ENCODE measurements around a stretch of chr21.

GRCh38 chr21:34542911-34543204 is 30.8 kb upstream of the KCNE1 start:
- RRBS, result no CpG with 5 or more reads among the region's 1 CpG

DNA sequence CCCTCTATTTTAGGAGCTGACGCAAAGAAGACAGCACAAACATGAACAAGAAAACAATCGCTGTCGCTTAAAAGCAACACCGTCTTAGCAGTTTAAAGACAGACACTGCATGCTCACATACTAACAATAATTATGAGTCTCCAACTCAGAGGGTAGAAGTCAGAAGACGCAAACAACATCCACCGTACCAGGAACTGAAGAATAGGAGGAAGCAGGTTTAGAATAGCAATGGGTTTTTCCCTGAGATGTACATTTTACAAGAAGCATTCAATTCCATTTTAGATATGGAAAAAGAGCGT is 34.5 kb upstream of the KCNE1 start:
- RRBS, result no CpG with 5 or more reads among the region's 7 CpGs

DNA sequence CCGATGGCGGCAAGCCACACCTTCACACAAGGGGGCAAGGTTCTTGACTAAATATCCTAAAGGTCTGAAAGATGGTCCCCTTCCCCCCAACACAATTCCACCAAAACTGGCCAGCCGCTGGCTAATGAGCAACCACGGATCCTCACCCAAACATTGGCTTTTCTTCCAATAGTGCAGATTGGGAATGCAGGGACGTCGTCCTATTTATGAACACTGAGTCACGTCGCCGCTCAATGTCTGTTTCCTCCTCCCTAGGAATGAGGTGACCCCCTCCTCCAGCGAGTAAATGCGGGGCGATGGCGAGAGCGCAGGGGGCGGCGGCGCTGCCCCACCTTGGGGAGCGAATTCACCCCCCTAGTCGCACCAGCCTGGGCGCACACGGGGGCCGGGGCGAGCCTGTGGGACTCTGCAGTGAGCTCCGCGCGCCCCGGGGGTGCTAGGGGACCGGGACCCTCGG is 753 bp downstream of the RCAN1 start:
- RRBS, result 2% methylated on average over 8 of the region's 29 CpGs

- RRBS, result no CpG with 5 or more reads among the region's 5 CpGs
Measured at GRCh38 chr21:34691346-34691897, 22.6 kb downstream of the CLIC6 start.

DNA sequence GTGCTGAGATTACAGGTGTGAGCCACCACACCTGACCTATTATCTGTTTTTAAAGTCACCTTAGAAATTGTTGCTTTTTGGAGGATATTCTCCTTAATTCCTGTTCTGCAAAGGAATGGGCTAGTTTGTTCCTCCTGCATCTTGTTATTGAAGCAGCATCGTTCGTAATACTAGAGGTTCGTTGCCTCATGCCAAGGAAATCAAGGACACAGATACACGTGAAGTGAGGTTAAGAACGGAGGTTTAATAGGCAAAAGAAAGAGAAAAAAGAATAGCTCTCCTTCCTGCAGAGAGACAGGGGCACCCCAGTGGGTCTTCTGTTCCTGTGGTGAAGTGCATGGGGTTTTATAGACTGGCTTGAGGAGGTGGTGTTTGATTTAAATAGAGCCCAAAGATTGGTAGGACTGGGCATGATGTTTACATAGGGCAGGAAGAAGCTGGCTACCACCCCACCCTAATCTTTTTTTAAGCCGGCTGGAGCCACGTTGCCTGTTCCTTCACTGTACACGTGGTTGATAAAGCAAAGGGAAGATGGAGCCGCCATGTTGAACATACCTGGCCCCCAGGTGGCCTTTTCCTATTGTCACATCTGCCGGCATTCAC is 30.8 kb downstream of the CLIC6 start:
- RRBS, result no CpG with 5 or more reads among the region's 10 CpGs

GRCh38 chr21:34794457-34794788 is 125.6 kb downstream of the CLIC6 start:
- RRBS, result no CpG with 5 or more reads among the region's 3 CpGs

GRCh38 chr21:34794789-34795449 is 126.1 kb downstream of the CLIC6 start:
- RRBS, result no CpG with 5 or more reads among the region's 11 CpGs

DNA sequence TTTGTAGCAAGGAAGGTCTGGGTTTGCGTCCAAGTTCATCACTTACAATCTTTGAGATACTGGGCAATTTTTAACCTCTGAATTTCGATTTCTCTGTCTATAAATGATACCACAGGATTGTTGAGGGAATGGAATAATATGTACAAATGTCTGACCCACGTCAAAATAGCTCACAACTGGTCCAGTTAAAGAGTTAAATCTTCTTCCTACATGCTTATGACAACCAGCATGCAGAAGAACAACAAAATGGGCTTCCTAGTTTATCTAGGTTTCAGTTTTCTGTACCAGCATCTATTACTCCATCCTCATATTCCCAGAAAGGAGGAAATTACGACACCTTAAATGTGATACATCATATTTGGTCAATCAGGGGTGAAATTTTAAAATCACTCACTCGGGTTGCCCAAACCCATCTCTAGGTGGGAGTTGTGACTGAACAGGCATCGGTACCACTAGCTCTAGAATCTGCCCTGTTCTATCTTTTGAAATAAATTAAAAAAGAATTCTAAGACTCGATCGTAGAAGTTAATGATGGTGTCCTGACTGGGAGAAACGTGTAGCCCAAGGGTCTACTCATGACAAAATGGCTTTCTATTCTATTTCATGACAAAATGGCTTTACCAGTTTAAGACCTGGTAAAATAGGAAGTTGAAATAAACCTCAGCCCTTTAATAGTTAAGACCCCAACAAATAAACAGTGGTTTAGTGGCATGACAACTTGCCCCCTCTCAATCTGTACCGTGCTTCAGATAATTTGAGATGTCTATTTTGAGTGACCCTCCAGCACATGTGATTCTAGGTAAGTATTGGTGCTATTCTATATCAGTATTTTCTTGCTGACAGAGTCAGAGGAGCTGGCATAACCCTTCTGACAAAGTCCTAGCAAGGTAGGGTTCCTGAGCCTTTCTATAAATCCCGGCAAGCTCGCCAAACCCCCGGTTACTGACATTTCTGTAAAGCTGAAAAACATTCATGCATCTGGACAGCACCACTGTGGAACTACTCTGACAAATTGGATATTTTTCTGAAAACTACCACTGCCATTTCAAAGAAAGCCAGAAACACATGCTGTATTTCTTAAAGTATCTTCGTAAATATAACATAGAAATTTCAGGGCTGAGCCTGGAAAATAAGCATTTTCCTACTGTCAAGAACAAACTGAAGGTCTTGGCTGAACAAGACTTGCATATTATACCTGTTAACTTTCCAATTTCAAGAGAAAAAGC is 162.2 kb downstream of the CLIC6 start:
- RRBS, result no CpG with 5 or more reads among the region's 14 CpGs

DNA sequence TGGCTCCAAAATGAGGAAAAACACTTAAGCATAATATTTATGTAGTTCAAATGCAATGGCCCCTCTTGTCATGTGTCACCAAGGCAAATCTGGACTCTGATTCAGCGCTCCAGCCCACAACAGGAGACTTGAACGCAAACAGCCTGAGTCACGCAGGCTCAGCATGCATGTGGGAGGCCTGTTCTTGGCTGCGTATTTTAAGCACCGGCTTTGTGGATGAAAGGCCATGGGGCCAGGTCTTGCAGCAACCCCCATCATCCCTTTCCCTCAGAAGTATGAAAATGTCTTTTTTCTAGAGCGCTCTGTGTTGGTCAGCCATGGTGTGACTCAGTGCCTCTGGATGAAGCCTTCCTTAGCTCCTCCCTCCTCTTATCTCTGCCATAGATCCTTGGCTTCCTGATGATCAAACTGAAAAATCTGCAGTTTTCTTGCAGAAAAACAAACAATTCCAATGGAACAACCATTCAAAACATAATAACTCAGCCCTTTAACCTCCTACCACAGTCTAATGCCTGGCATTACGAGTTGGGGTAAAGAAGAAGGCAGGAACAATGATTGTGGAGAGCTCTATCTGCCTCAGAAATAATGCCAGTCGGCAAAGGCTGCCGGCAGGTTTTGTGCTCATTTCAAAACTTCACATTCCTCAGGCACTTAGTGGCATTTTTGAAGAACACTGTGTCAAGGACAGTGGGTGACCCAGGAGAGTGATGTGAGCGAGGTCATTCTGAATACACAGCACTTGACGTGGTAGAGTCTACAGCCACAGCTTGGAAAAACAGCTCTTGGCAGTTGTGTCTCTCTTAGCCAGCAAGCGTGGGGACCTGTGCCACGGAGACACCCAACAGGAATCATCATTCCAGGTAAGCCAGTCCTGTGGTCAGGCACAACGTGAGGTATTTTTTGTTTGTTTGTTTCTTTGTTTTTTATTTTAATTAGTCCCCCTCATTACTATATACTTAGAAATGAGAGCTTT is 167.6 kb downstream of the CLIC6 start:
- RRBS, result no CpG with 5 or more reads among the region's 14 CpGs

DNA sequence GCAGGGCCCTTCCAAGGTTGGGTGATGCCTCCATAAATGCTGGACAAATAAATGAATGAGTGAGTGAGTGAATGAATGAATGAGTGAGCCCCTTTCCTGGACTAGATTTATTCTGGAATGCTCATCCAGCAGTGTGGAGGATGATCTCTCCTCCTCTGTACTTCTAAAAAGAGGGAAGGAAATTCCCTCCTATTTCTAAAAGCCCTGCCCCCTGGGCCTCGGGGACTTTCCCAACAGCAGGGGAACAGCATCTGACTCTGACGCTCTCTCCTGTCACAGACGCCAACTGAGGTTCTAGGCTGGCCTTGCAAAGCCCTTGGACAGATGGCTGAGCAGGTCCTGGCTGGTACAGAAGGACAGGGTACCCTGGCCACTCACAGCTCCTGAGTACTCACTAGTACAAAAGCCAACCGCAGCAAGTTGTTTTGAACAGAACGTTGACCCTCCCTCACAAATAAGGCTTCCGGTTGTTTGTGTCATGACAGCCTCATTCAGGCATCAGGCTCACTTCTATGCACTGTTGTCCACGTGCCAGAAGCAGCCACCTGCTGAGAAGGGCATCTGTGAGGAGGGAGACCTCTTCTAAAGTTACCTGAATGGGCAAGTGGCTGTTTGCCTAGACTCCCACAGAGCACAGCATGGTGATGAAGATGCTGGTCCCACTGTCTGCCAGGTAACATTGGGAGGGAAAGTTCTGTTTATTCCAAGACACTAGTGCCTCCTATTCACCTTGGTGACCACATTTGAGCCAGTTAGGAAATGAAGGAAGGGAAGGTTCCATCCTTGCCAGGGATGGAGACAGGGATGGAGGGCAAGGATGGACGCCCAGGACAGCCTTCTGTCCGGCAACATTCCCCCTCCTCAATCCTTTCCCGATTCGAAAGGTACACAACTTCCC is 176.0 kb downstream of the CLIC6 start:
- RRBS, result no CpG with 5 or more reads among the region's 11 CpGs

DNA sequence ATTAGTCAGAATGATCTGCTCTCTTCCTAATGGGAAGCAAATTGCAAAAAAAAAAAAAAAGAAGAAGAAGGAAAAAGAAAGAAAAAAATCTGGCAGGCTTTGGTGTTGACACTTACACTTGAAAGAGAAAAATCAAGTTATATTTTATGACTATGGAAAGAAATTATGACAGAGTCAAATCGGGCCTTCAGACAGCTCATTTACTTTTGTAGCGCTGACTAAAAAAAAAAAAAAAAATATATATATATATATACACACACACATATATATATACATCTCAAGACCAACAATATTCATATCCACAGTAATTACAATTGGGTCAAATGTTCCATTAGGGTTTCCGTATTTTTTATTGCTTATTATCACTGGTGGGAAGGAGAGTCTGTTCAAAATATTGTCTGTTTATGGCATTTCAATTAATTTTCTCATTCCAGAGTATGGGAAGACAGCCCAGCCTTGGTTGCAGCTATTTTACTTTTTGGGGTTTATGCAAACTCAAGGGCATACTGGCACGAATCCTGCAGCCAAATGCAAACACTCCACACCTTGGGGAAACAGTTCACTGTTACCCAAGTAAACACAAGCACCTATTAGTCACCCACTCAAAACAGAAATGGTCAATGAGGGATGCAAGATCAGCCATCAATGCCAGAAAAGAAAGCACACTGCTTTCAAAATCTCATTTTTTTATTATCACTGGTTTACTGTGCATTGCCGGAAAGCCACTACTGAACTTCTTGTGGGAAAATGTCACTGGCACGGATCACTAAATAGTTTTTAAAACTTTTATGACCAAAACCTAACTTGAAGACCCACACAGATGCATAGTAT is 170.8 kb downstream of the RUNX1 start:
- RRBS, result no CpG with 5 or more reads among the region's 6 CpGs

DNA sequence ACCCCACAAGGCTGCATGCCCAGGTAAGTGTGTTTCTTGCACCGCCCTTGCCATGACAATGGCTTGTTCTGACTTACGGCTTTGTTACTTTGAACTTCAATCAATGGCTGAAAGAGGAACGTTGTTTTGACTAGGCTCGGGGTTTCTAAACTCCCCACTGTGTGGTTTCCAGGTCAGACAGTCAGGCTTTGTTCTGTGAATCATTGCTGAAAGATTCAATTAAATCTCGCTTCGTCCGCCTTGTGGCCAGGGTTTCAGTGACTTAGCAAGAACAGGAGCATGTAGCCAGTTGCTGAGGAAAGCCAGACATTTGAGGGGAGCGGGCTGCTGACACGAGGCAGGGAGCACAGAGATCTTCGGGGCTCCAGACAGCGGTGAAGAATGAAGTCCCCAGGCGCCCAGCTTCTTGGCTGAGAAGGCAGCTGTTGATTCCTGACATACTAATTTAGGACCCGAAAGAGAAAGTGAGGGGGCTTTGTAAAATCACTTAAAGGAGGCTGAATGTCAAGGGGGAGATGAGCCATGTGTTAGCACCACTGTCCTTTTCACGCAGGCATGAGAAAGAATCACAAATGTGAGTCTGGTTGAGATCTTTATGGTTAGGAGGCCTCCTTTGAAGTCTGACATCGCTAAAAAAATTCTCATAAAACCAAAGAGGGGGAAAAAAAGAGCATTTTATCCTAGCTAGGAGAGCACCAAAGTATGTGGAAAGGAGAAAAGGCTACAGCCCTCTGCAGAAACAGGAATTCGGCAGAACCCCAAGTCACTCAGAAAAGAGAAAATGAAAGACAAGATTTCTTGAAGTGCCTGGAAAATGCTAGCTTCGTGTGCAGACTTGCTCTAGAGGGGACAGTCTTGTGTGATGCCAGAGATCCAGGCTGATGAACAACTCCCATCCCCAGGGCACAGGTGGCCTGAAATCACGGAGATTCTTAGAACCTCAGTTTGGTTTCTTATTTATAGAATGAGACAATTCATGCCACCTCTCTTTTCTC is 61.8 kb downstream of the RUNX1 start:
- RRBS, result no CpG with 5 or more reads among the region's 18 CpGs

DNA sequence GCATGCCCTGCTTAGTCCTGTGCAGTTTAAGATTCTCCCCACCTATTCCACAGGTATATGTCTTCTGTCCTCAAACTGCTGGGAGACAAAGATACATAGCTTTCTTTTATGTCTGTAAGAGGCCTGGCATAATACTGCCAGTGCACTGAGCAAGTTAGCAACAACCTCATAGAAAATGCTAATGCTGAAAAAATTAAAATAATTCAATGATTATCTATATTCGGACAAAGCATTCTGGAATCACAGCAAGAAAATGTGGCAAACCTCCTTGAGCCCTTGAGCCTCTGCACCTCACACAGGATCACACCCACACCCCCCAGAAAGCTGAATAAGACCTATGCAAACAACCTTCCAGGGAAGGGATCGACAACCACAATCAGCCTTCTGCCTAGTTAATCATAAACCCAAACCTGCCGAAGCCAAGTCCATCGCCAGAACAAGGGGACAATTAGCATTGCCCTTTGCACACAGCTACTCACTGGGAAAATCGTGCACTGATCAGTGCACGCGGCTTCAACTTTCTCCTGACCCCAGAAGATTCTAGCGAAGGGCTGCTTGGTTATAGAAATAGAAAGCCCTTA is 29.7 kb downstream of the RUNX1 start:
- RRBS, result no CpG with 5 or more reads among the region's 8 CpGs

GRCh38 chr21:35026333-35027524 is 22.4 kb downstream of the RUNX1 start:
- RRBS, result no CpG with 5 or more reads among the region's 47 CpGs

DNA sequence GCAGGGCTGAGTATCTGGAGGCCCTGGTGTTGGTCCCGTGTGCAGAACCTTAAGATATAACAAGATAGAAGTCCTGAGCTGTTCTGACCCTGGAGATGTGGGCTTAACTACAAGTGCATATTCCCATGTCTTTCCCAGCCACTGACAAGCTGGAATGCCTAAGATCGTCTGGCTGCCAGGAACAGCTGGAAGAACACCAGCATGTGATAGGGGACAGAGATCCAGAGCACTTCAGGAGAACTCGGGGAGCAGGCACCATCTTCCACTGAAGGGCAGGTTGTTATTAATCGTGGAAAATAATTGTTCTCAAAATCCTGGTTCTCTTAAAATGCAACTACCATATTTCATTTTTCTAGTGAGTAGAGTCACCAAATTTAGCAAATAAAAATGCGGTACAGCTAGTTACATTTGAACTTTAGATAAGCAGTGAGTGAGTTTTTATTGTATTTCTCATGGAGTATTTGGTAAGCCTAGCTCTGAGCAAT is 420.0 kb upstream of the RUNX1 start:
- RRBS, result no CpG with 5 or more reads among the region's 5 CpGs

DNA sequence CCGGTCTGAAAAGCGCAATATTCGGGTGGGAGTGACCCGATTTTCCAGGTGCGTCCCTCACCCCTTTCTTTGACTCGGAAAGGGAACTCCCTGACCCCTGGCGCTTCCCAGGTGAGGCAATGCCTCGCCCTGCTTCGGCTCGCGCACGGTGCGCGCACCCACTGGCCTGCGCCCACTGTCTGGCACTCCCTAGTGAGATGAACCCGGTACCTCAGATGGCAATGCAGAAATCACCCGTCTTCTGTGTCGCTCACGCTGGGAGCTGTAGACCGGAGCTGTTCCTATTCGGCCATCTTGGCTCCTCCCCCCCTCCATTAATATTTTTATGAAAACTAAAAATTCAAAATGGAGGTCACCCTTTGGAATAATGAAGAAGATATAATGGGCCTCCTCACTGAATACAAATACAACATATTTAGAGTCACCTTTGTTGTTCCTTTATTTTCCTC is 450.4 kb upstream of the RUNX1 start:
- RRBS, result no CpG with 5 or more reads among the region's 21 CpGs

- RRBS, result no CpG with 5 or more reads among the region's 5 CpGs
Measured at GRCh38 chr21:35852681-35853081, 207.6 kb downstream of the SETD4 start.

DNA sequence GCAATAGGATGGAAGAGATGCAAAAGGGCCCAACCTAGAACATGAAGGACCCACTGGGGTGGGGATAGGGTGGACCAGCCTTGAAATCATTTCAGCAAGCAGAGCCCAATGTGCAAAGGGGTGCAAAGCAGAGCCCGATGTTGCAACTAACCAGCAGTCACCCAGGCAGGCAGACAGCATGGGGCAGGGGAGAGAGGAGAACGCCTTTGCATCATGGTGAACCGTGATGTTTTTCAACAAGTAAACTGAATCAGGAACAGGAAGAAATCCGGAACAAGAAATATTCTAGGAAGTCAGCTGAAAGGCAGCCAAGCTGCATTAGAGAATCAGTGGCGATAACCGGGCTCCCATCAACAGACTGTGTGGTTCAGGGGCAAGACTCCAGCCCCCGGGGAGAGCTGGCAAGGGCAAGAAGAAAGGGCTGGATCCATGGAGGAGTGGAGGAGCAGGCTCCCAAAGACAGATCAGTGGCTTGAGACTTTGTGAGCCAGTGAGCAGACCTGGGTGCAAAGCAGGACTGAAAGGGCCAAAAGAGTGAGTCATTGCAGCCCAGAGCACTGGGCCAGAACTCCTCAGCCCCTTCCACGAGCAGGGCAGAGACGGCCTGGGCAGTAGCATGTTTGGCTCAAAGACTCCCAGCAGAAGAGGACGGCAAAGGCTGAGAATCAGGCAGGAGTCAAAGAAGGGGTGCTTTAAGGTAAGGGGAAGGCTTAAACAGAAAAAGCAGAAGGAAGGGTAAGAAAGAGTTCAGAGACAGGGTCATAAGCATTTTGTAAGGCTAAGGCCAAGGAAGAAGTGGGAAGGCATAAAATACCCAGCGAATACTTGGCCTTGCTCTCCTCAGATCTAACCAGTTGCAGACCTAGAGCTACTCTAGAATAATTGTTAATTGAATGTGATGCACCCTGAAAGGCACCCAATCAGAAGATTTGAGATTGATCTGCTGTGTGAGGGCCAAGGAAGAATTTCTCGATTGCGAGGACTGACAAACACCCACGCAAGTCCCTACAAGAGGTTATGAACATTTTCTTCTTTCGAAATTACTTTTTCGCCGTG is 155.0 kb downstream of the SETD4 start:
- RRBS, result 88% methylated on average over 2 of the region's 17 CpGs

DNA sequence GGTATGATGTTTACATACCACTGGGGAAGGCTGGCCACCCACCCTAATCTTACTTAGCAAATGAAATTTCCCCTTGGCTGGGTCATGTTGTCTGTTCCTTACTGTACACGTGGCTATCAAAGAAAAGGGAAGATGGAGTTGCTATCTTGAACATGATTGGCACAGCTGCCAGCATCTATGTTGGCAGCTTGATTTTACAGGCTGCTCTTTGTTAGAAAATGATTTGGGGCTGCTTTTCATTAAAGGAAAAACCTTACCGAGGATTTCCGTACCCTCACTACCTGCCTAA is 96.3 kb downstream of the SETD4 start:
- RRBS, result no CpG with 5 or more reads among the region's 3 CpGs

- RRBS, result no CpG with 5 or more reads among the region's 23 CpGs
Measured at GRCh38 chr21:36004909-36005831, 55.2 kb downstream of the SETD4 start.

All from iris pigment epithelial cell (primary cell).